Karpas-422 (cell line): ENCODE measurements around a stretch of chr17.

DNA sequence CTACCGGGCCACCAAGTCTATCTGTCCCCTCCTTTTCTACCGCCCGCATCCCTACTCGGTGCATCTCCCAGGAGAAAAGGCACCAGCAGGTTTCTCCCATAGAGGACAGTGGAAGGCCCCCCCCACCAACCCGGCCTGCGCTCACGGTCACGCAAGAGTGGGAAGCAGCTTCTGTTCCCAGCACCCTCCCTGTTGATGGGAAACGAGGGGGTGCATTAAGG is 26.8 kb upstream of the SPATA32 start:
- PRO-cap, result no peak
- RAMPAGE, long total RNA, result no peak

DNA sequence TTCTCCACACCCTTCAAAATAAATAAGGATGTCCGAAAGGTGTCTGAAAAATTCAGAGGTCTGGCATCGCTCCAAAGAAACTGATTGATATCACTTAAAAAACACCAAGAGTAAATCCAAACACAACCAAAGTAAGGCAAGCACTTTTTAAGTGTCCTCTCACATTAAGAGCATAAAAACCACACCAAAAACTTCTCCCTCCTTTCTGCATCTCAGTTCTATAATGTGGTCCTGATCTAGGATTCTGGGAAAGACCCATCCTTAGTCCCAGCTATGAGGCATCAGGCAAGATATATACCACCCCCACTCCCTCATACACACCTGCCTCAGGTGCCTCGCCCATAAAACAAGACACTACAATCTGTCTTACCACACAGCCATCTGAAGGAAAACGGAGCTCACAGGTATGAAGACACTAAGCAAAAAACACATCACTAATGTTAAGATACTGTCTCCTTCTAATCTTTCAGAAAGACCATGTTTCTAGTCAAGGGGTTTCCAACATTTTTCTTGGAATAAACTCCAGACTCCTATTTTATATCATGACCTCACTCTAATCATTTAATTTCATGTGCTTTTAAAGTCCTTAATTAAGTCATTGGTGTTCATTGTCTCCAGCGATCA is 1.3 kb downstream of the MAP3K14 start:
- PRO-cap, result unidirectional peak, plus-strand start at position 372 of the sequence
- RAMPAGE, long total RNA, result no peak

GRCh38 chr17:45404886-45406196 is 27.3 kb downstream of the ARHGAP27 start:
- PRO-cap, result no peak
- RAMPAGE, long total RNA, result no peak

- PRO-cap, result no peak
- RAMPAGE, long total RNA, result no peak
These were observed 23.6 kb upstream of the ARHGAP27 start for GRCh38 chr17:45456040-45456802.

DNA sequence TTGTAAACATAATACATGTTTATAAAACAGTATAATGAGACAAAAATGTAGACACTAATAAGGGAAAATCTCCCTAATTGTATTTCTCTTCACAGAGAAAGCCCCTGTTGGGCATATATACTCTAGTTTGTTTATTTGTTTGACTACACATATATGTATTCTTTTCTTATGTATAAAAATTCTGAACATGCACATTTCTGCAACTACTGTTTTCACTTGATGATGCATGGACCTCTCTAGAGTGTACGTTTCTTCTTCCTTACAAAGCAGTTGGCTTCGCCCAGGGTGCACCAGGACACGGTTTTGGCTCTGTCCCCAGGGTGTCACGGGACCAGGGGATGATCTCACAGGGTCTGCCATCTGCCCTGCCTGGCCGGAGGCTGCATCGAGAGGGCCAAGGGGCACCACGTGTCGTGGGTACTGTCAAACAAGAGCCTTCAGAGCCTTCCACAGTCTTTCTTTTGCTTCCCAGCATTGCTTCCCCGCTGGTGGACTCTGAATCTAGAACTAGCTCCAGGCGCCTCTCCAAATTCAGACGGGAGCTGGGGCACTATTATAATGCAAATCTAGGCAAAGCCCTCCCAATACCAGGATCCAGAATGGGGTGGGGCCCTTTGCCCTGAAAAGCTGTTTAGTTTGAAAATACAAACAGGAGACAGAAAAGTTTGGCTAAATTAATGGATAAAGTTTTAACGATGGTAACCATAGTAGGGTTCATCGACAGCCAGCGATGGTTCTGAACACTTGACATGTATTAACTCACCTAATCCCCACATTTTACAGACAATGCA is 47.9 kb downstream of the MAPT start:
- PRO-cap, result no peak
- RAMPAGE, long total RNA, result no peak

GRCh38 chr17:46030971-46031933 is 32.2 kb downstream of the STH start:
- PRO-cap, result no peak
- RAMPAGE, long total RNA, result no peak

- PRO-cap, result no peak
- RAMPAGE, long total RNA, result no peak
These were observed 107.3 kb downstream of the WNT3 start for GRCh38 chr17:46711221-46711566.

DNA sequence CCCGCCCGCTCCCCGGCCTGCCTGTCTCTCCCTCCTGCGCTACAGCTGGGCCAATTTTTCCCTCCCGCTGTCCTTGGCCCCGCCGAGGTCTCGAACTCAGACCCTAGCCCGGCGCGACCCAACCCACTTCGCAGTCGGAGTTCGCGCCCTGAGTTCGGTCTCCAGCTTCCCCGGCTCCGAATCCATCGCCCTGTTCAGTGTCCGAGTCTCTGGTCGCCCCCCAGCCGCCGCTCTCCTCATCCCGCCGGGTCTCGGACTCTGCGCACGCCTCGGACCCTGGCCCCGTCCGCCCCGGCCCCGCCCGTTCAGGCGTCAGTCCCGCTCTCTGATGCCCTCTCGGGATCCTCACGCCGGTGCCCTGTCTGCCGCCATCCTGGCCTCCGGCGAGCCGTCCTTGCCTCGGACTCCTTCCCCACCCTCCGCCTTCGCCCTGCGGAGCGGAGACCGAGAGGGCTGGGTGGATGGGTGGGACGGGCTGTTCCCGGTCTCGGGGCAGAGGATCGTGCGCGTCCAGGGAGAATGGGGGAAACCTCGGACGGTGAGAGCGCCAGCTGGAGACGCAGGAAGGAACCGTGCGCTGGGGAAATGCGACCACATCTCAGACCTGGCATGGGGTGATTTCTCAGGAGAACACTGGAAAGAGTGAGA is 476 bp downstream of the WNT9B start:
- PRO-cap, result no peak
- RAMPAGE, long total RNA, result no peak

DNA sequence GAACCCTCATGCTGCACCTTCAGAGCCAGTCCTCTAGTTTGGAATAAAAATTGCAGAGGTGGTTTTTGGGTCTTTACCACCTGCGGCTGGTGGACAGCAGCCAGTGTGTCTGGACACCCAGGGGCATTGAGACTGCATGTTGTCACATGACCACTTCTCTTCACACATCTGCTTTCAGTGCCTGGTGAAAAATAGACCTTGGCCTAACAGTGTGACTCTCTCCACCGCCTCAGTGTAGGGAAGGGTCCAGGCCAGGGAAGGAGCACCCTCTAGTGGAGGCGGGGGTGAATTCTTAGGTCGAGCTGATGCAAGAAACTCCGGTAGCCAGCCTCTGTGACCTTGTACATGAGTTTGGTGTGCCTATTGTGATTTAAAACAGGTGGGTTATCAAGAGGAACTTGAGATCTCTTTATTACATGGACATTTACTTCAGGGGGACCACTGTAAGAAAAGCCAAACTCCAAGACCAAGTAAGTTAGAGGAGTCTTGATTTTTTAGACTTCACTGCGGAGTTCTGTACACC is 17.8 kb downstream of the GOSR2 start:
- PRO-cap, result no peak
- RAMPAGE, long total RNA, result no peak

DNA sequence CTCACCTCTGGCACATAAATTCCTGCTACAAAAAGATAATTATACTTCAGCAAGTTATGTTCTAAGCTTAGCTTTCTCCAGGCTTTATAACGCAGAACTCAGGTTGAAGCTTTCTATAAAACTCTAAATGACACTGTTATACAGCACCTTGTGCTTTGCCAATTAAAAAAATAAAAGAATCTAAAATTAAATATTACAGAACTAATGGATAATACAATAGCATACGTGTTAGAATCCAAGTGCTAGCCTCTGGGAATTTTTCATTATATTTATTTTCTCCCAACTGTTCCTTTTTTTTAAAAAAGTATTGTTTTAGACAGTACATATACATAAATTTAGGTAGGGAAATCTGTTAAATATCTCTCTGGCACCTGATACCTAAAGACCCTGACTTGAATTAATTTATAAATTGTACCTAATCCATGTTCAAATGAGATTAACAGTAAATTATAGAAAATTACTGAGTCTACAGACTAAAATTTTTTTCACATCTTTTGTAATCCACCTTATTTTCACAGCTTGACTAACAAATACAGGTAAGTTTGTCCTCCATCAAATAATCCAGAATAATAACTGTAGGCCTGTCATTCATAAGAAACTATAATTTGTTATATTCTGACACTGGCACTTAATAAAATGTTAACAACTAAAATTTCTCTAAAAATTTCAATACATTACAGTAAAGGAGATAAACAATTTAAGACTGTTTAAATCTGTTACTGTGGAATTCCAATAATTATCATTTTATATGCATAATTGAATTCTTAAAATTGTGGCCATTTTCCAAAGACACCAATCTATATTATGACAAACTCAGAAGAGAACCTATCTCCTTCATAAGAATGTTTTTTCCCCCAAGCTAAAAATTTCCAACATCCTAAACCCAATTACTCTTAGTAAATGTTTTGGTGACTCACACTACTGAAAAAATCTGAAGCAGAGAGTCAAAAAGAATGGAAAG is 69.9 kb downstream of the CDC27 start:
- PRO-cap, result no peak
- RAMPAGE, long total RNA, result no peak

DNA sequence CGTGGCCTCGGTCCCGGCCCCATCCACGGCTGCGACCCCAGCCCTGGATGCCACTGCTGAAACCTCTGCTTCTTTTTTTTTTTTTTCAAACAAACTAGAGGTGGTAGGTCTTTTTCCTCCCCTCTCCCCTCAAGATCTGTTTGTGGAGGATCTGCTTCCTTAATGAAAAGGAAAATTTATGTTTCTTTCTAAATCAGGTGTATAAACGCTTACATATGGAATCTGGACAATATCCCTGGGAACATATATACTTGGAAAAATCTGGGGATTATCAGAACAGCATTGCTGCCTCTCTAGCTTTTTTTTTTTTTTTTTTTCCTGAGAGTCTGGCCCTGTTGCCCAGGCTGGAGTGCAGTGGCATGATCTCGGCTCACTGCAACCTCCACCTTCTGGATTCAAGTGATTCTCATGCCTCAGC is 29.2 kb downstream of the CDC27 start:
- PRO-cap, result no peak
- RAMPAGE, long total RNA, result no peak

DNA sequence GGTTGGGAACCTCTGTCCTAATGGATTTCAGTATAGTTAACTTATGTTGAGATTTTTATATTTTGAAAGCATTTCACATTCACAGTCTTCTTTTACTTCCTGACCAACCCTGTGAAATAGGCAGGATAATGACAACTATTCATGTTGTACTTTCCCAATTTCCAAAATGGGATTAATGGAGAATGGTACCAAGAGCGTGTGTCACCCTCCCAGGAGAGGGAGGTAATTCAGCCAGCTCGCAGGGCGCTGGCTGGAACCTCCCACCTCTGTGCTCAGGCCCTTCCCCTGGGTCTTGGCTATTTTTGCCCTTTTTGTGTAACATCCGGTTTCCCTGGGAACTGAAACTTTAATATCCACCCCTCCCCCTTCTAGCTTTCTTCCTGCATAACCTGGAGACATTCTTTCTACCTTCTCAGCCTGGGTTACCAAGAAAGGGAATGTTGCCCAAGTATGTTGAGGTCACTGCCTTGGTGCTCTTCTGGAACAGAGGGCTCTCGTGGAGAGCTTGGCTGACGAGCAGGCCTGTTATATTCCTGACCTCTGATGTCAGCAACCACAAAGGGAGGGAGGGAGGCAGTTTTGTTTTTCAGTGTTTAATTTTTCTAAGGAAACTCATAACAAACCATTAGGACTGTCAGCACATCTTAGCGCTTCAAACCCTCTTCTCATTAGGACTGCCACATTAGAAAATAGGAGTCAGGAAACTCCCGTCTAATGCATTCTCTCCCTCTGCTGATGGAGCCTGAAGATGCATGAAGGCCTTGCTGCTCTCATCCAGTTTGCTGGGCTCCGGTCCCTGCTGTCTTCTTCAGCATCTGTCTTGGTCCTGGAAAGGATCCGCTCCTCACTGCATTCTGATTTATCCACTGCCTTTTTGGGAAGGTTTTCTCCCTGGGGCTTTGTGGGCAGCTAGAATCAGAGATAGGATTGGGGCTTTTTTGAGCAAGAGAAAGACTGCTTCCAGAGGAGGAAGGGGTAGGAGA is 25.6 kb downstream of the ITGB3 start:
- PRO-cap, result bidirectional peak, plus-strand start at position 381 of the sequence, minus-strand start at position 227 of the sequence
- RAMPAGE, long total RNA, result no peak

DNA sequence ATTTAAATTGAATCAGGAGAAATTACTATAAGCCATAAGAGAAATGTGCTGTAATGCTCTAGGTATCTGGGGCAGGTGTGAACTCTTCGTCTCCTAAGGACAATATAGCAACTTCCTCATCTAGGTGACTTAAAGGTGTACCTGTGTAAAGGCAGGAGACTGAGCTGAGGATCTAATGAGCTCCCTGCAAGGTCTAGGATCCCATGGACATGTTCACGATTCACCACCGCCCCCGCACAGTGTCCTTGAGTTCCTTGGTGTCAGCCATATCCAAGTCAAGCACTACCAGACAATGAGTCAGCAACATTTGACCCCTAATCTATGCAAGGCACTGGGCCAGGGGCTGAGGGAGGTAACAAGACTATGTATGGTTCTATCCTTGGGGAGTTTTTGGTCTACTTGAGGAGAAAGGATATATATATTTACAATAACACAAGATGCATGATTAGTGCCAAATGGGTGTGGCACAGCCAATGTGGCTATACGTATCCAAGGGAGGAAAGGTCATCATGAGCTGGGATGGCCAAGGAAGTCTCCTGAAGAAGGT is 34.9 kb downstream of the ITGB3 start:
- PRO-cap, result no peak
- RAMPAGE, long total RNA, result no peak

DNA sequence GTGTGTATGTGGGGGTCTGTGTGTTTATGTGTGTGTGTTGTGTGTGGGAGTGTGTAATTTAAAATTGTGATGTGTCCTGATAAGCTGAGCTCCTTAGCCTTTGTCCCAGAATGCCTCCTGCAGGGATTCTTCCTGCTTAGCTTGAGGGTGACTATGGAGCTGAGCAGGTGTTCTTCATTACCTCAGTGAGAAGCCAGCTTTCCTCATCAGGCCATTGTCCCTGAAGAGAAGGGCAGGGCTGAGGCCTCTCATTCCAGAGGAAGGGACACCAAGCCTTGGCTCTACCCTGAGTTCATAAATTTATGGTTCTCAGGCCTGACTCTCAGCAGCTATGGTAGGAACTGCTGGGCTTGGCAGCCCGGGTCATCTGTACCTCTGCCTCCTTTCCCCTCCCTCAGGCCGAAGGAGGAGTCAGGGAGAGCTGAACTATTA is 13.4 kb upstream of the EFCAB13 start:
- PRO-cap, result no peak
- RAMPAGE, long total RNA, result no peak

DNA sequence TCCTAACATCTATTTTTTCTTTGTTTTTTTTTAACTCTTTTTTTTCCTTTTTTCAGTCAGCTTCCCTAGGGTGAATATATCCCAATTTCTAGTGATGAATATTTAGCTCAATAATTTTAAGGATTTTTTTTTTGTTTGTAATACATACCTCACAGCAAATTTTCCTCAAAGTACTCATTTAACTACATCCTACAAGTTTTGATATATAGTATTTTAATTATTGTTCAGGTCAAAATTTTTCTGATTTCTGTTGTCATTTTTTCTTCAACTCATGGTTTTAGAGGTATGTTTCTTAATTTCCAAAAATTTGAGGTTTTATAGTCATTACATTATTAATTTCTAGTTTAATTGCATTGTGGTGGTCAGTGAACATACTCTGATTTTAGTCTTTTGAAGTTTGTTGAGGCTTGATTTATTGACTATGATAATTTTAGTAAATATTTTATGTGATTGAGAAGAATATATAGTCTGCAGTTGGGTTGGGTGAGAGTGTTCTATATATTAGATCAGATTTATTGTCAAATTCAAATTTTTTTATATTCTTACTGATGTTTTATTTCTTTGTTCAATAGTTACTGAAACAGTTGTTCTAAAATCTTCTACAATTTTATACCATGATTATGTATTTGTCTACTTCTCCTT is 99.5 kb upstream of the NPEPPS start:
- PRO-cap, result no peak
- RAMPAGE, long total RNA, result no peak

DNA sequence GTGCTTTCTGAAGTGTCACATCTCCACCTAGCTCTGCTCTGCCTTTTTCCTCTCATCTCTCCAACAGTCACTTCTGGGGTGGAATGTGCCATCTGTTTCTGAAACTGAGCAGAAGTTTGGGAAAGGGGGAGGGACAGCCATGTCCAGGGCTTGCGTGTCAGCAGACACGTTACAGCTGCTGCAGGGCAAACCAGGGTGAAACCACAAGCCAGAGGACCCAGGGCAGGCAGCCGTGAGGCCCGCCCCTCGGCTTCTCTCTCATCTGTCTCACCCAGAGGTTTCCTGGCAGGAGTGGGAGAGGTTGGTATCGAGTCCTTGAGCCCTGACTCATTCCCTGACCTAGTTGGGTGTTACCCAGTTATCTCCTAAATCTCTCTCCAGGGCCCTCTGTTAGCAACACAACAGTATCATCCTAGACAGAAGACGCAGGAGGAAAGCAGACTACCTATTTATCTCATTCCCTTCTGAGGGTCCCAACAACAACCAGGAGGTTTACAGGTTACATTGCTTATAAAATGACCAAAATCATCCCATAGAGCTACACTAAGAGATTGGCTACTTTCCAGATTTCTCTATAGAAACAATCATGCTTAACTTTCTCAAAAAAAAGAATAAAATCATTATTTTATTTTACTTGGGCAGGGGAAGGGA is 28.5 kb upstream of the NPEPPS start:
- PRO-cap, result no peak
- RAMPAGE, long total RNA, result no peak

DNA sequence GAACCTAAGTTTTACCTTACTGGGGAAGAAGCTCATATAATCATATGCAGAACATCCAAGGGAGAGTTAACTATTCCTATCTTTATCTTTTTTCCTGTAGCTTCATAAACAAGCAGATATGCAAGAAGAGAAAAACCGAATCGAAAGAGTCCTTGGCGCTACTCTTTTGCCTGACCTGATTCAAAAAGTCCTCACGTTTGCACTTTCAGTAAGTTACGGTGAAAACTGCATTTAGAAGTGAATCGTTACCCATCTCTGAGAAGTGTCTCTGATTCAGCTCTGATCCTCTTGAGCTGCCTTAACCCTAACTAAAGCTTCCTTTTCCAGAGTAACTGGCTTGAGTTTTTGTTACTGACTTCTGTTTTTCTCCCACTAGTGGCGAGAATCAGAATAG is 31.5 kb upstream of the KPNB1 start:
- PRO-cap, result no peak
- RAMPAGE, long total RNA, result no peak

GRCh38 chr17:47650682-47650884 is 864 bp downstream of the KPNB1 start:
- PRO-cap, result bidirectional peak, plus-strand start at chr17:47650776, minus-strand start at chr17:47650494
- RAMPAGE, long total RNA, result no peak

- PRO-cap, result no peak
- RAMPAGE, long total RNA, result no peak
These were observed 14.3 kb downstream of the KPNB1 start for GRCh38 chr17:47663883-47664574.

DNA sequence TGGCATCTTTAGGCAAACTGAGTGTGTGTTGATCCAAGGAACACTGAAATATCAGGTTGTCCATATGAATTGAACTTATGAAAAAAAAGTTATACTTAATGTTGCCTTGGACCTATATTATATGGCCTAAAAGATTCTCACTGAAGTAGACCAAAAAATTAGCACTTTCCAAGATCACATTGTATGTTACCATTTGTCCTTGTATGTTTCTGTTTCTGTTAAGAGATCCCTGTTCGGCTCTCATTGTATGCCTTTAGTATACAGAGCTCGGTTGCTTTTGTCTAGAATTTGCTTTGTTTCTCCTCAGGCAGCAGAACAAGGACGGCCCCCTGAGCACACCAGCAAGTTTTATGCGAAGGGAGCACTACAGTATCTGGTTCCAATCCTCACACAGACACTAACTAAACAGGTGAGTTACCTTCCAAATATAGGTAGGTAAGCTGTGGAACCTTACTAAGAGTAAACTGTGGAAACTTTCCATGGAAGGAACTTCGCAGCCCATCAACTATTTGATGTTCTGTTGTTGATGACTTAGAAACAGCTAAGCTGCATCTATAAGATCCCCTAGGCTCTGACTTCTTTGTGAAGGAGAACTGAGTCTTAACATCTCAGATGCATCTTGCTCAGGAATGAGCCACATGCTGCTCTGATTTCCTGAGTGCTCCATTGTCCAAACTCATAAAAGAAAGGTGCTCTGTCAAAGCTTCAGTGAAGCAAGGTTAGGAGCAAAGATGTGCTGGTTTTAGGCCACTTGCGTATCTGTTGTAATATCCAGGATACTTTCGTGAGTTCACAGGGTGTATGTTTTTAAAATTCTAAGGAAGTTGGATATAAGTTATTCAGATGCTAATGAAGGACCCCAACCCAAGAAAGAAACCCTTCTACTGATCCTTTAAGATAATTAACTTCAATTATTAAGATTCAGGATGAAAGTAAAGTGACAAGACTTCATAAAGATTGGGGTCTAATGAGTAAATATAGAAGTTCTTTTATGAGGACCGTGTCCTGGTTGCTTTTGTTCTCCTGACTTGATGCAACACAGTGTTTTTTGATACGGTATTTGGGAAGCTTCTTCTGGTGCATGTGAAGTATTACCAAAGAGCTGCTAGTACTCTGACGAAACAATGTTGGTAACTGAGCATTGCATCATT is 15.4 kb downstream of the KPNB1 start:
- PRO-cap, result no peak
- RAMPAGE, long total RNA, result no peak